Ileum (tissue), 1 donor: ENCODE data around the genes RHOBTB1 and CABCOCO1.

- PRO-cap = no peak
These were observed 33.5 kb downstream of the RHOBTB1 start for GRCh38 chr10:60910288-60911021.

GRCh38 chr10:60942395-60943341, 1.3 kb downstream of the RHOBTB1 start:
- PRO-cap = no peak

DNA sequence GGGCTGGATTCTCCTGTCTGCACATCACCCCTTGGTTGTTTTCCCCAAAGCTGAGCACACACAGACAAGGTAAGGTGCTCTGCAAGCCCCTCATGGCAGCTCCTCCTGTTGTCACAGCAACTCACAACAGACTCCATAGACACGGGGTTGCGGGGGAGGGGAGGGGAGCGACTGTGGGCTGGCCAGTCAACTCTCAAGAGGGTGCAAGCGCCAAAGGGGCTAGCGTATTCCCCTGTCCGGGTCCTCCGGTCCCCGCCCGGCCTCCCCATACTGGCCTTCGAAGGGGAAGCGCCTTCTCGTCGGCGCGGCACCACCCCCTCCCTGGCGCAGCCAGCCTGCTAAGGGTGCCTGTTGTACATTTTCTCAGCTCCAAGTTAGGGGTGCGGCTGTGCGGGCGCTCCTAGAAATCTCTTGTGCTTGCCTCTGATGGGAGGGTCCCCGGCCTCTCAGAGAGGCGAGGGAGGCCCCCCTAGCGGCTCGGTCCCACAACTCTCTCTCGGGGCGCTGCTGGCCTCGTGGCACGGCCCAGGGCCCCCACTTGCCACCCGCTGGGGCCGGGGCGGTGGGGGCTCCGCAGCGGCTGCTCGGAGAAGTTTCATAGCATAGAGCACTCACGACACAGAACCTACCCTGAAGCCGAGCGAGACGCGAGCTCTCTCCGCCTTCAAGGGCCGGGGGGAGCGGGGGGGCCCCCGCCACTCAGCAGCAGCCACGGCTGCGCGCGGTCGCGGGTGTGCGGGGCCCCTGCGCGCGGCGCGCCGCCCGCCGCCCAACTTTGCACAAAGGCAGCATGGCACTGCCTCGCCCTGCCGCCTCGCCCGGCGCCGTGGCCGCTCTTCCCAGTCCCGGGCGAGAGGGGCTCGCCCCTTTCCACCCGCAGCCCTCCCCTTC, at the start of gene RHOBTB1:
Gene RHOBTB1, minus strand, starts transcription at position 844 of the 891 bp plus-strand sequence.
- PRO-cap = bidirectional peak, plus-strand start at position 366 of the sequence, minus-strand start at position 269 of the sequence; bidirectional peak, plus-strand start outside the sequence, minus-strand start at position 812 of the sequence

DNA sequence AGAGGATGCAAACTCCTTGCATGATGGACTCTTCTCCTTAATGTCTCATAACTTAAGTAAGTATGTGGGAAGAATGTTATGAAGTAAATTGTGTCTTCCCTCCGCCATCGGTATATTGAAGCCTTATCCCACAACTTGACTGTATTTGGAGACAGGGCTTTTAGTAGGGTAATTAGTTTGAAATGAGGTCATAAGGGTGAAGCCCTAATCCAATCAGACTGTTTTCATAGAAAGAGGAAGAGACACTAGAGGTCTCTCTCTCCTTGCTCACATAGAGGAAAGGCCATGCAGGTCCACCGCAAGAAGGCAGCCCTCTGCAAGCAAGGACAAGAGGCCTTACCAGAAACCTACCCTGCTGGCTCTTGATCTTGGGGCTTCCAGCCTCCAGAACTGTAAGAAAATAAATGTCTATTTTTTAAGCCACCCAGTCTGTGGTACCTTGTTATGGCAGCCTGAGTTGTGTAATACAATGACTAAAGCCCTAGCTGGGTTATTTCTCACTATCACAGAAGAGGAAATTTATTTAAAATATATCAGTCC, 12.7 kb upstream of the TMEM26 start:
- PRO-cap = no peak

- PRO-cap = no peak
These were observed at the start of gene CABCOCO1 for GRCh38 chr10:61662625-61663436. CABCOCO1 (plus strand) TSS chr10:61662929.

GRCh38 chr10:61901902-61902913, 709 bp downstream of the ARID5B start:
- PRO-cap = unidirectional peak, plus-strand start at chr10:61902584

- PRO-cap = bidirectional peak, plus-strand start at chr10:61903337, minus-strand start at chr10:61903260
These were observed 1.6 kb downstream of the ARID5B start for GRCh38 chr10:61902914-61903662.

GRCh38 chr10:61992069-61992544, 90.6 kb downstream of the ARID5B start:
- PRO-cap = no peak

DNA sequence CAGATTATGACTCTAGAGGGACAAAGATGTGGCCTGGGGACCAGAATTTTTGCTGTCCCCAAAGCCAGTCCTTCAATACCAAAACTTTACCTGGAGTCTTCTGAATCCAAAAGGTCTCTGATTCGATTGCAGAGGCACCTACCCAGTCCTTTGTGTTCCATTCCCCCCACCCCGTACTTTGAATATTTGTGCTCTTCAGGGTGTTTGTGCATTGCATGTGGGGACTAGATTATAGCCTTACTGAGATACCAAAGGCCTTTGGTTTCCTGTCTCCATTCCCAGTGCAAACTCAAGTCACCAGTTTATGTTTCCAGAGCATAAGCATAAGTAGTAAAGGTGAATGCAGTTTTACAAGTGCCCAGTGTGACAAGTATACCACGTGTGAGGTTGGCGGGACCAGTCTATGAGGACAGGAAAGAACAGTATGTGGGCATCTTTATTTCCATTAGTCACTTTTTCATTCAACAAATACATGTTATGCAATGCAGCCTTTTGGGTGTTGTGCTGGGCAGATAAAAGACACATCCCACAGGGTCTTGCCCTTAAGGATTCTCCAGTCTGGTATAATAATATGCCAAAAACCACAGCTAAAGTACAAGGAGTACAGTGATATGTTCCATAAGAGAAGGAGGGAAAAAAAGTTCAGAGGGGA, 146.4 kb downstream of the ARID5B start:
- PRO-cap = no peak

DNA sequence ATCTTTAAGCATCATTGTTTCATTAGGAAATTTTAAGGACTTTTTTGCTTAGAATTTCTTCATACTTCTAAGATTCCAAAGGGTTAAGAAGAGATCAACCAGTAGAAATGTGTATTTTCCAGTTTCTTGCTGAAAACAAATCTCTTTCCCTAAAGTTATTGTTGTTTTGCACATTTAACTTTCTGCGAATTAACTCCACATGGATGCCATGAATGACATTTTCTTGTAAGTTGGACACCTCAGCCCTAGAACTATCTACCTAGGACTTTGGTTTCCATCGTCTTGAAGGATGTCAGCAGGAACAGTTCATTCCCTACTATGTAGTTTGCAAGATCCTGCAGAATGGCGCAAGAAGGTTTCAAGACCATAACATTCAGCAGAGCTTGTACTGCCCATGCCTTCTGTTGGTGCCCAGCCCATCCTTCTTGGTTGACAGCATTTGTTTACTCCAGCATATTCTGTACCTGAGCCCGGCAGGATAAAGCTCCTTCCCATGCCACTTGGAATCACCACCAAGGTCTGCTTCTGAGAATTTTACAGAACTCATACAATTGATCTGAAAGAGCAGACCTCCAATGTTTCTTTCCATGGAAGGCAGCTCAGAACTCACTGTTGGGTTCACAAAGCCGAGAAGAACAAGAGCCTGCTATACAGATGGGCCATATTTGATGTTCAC, 150.7 kb downstream of the ARID5B start:
- PRO-cap = no peak

GRCh38 chr10:62072775-62073166, 171.3 kb downstream of the ARID5B start:
- PRO-cap = no peak

DNA sequence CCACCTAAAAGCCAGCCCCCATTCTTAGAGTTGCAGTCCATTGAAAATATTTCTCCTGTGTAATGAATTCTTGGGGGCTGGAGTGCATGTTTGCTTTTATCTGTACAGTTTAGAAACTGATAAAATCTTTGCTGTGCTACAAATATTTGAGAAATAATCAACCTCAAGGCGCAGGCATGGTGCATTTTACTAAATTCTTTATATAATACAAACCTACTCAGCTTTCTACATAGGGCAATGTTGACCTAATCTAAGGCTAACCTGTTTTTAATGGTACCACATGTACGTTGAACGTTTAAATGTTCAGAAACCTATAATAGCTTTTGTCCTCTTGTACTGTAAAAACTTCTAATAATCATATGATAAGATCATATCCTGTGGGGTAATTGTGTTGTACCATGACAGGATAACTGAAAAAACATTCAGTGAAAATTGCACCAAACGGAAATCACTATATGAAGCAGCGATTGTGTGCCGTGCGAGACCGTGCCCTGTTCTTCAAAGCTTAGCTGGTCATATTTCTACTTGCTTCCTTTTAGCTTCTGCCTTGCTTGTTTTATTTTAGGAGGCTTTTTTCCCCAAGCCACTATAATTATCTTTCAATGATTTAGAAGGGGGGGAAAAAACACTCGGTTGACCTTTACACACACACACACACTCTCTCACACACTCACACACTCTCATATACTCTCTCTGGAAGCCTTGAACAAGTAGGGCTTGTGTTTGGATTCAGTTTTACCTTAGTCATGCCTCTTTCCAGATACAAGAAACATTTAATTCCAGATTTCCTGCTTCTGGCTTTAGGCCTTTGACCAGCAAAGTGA, 181.1 kb downstream of the ARID5B start:
- PRO-cap = no peak

DNA sequence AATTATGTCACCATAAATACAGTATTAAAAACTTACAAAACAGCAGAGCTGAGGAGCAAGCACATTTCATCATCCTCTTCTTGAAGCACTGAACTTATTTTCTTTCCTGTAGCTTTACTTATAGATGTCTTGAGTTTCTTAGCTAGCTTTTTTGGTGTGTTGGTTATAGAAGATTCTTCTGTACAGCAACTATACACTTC, 32.7 kb downstream of the RTKN2 start:
- PRO-cap = no peak

GRCh38 chr10:62455085-62455481, 80.9 kb downstream of the ZNF365 start:
- PRO-cap = no peak

- PRO-cap = bidirectional peak, plus-strand start at chr10:62818160, minus-strand start at chr10:62817866
These were observed 1.8 kb upstream of the EGR2 start for GRCh38 chr10:62817816-62818437.

DNA sequence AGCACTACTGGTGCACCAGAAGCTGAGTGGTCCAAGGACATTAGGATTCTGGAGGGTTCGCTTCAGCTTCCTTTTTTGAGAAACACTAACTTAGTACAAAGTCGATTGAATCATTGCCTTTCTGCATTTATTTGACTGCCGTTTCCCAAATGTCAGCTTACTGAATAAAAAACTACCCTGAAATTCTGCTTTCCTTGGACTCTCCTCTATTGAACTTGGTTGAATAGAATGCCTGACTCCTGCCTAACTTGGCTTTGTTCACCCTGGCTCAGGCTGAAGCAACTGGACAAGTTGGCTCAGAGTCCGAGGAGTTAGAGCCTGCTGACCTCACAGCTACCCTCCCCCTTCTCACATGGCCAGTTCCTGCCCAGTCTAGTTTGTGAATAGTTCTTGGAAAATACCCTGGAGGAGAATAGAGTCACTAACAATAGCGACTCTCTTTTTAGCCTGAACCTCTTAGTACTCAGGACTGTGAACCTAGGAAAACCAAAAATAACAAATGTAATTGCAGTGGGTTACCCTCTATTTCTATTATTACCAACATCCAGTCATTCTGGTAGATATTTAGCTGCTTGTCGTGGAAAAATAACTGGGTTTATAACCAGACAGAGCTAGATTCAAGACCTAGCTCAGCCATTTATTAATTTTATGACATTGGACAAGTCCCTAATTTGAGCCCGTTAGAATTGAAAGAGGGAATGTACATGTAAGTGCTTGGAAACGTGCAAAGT, 17.3 kb upstream of the NRBF2 start:
- PRO-cap = no peak

DNA sequence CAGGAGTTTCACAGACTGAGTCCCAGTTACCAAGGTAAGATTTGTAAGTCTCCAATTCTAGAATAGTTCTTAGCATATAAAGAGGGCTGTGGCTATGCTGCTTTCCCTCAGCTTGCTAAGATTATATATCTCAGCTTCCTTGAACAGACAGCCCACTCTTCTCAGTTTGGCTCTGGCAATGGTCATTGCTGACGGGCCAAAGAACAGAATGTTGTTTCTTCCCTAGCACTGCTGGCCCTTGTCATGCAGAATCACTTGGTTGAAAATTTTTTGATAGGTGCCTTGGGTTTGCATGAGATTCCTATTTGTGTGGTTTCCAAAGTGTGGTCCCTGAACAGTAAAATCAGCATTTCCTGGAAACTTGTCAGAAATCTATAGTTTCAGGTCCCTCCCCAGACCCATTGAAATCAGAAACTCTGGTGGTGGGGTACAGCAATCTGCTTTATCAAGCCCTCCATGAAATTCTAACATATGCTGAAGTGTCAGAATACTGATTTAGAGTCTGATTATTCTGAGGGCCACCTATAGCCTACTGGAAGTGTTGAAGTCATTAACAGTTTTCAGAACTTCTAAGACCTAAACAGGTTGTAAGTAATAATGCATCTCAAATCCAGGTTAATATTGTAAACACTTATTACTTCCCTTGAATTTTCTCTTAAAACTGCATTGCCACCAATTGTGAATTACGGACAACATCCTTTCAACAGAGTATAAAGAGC, 38.3 kb downstream of the NRBF2 start:
- PRO-cap = no peak

- PRO-cap = no peak
These were observed 54.3 kb downstream of the NRBF2 start for GRCh38 chr10:63187474-63187760.

- PRO-cap = no peak
These were observed 109.0 kb downstream of the NRBF2 start for GRCh38 chr10:63242131-63242538.

- PRO-cap = no peak
These were observed 146.3 kb downstream of the JMJD1C start for GRCh38 chr10:63319336-63320073.